Omental fat pad (tissue), 4 donors: ENCODE measurements around the gene SLC25A34.

- PRO-cap, result no peak
- RAMPAGE, long total RNA, 4 experiments, result no peak in any of the 4 experiments
These were observed 8.8 kb upstream of the SLC25A34 start for GRCh38 chr1:15727186-15727710.

DNA sequence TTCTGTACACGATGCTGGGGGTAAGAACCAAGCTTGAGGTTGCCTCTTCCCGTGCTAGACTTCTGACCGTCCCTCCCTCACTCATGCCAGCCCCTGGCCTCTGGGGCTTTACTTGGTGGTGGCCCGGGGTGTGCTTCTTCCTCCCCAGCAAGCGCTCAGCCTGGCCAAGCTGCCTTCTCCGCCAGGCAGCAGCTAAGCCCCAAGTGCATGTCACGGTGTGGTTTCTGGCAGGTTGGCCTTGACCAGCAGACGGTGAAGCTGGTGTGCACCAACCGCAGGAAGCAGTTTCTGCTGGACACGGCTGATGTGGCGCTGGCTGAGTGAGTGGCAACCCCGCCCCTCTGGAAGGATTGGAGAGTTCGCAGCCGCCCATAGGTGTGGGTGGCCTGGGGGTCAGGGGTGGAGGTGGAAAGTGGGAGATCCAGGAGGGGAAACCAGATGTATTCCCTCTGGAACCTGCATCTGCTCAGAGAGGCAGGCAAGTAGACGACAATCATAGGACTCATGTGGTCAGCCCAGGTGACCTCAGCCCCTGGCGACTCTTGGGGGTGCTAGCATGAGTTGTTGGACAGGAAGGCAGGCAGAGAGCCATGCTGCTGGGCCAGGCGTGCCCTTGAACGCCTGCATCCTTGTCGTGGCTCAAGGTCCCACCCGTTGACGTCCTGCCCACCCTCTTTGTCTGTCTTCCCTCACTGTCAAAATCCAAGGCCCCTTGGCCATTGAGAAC lies 7.0 kb upstream of the SLC25A34 start:
- PRO-cap, result no peak
- RAMPAGE, long total RNA, 4 experiments, result no peak in any of the 4 experiments

DNA sequence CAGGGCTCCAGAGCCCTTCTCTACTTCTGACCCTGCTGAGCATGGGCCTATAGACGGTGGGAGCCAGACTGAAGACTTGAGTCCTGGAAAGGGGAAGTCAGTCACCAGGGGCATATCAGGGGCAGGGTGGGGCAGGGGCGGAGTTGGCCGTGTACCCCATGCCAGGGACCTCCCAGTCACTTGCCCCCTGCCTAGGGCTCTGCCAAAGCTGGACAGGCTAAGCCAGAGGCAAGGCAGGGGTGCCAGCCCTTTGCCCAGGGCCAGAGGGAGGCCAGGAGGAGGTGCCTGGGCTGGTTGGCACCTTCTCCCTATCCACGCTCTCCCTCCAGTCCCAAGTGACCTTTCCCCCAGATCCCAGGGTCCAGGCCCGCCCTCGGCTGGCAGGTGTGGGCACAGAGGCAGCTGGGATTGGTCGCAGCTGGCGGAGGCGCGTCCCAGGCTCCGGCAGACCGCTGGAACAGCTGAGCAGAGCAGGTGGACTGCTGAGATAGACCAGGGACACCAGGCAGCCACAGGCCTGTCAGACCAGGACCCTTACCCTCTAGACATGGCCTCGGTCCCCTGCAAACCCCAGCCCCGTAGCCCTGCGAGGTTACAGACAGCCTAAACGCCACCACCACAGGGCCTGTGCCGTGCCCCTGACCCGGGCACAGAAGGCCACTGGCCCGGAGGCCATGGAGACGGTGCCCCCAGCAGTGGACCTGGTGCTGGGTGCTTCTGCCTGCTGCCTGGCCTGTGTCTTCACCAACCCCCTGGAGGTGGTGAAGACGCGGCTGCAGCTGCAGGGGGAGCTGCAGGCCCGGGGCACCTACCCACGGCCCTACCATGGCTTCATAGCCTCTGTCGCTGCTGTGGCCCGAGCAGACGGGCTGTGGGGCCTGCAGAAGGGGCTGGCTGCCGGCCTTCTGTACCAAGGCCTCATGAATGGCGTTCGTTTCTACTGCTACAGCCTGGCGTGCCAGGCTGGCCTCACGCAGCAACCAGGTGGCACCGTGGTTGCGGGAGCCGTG lies at the start of gene SLC25A34:
Gene SLC25A34 (plus strand): TSS at position 447 of the 1,010 bp plus-strand sequence.
- PRO-cap, result no peak
- RAMPAGE, long total RNA, 4 experiments, result no peak in any of the 4 experiments

- PRO-cap, result no peak
- RAMPAGE, long total RNA, 4 experiments, result no peak in any of the 4 experiments
These were observed 7.2 kb downstream of the TMEM82 start for GRCh38 chr1:15749220-15750096.

GRCh38 chr1:15758091-15758541 lies 479 bp upstream of the FBLIM1 start:
- PRO-cap, result no peak
- RAMPAGE, long total RNA, 4 experiments, result no peak in any of the 4 experiments

DNA sequence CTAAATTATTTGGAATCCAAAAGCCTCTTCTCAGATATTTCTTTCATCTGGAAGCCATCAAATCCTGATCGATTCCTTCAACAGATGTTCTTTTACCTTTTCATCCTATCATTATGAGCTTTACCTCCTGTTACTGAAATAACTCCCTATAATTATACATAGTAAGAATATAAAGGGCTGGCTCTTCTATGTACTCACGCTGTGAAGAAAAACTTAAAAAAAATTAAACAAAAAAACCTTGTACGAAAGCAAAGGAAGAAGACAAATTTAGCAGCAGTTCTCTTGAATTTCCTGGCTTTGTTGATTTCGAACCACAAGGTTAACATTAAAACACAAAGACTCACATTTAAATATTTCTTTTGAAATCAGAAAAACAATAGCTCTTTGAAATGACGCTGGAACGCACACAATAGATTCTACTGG lies 13.7 kb upstream of the SPEN start:
- PRO-cap, result no peak
- RAMPAGE, long total RNA, 4 experiments, result no peak in any of the 4 experiments

- PRO-cap, result no peak
- RAMPAGE, long total RNA, 4 experiments, result no peak in any of the 4 experiments
These were observed 2.8 kb upstream of the SPEN start for GRCh38 chr1:15844729-15845133.

DNA sequence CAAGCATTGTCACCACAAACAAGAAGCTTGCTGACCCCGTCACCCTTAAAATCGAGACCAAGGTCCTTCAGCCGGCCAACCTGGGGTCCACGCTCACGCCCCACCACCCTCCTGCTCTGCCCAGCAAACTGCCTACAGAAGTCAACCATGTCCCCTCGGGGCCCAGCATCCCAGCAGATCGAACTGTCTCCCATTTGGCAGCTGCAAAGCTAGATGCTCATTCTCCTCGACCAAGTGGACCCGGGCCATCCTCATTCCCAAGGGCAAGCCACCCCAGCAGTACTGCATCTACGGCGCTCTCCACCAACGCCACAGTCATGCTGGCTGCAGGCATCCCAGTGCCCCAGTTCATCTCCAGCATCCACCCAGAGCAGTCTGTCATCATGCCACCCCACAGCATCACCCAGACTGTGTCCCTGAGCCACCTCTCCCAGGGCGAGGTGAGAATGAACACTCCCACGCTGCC lies 40.8 kb downstream of the ZBTB17 start:
- PRO-cap, result no peak
- RAMPAGE, long total RNA, 4 experiments, result no peak in any of the 4 experiments

DNA sequence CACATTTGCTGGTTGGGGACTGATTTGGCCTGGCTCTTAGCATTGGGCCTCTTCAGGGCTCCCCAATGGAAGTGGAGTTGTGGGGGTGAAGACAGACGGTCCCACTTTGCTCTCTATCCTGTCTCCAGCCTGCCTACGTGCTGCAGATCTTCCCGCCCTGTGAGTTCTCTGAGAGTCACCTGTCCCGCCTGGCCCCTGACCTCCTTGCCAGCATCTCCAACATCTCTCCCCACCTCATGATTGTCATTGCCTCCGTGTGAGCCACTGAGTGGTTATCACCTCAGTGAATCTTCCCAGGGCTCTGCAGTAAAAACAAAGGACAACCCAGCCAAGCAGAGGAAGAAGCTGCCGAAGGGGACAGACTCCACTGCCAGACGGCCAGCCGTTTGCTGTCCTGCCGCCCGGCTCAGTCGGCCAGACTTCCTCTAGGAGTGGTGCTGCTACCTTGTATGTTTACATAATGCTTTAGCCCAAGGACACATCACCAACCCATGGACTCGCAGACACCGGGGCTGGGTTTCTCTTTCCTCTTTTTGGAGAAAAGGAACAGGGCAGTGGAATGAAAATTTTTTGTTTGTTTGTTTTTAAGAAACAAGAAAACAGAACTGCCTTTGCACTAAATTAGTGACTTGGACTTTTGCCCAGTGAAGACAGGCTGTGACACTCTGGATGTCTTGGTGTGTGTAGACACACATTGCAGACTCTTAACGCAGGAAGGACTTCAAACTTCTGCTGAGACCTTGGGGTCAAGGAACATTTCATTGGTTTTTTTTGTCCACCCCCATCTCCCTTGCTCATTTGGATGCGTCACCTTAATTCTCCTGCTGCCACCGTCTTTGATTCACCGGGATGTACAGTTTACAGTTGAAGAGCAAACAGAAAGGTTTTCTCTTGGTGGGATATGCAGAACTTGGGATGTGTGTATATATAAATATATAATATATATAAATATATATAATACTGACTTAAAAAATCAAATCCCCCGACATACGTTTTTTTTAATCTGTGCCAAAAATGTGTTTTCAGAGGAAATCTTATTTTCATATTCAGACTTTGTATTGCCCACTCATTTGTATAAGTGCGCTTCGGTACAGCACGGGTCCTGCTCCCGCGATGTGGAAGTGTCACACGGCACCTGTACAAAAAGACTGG lies 36.4 kb downstream of the ZBTB17 start:
- PRO-cap, result no peak
- RAMPAGE, long total RNA, 4 experiments, result no peak in any of the 4 experiments

- PRO-cap, result no peak
- RAMPAGE, long total RNA, 4 experiments, result no peak in any of the 4 experiments
These were observed 33.7 kb downstream of the ZBTB17 start for GRCh38 chr1:15941981-15942755.

DNA sequence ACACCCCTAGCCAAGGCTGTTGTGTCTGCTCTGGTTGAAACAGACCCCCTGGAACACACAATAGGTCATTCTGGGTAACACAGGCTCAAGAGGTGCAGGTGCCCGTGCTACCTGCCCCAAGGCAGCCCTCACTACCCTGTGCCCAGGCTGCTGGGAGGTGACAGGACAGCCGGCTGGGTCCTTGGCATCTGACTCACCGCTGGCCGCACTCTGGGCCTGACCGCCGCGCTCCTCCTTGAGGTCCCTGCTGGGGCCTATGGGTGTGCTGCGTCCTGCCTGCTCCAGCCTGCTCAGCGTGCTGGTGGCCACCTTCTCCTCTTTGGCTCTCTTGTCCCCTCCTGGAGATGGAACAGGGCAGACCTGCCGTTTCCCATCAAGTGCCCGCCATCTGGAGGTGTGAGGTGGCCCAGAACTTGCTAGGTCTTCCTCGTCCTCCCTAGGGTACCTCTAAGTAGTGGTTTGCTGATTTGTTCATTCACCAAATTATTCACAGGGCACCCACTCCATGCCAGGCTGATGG lies 29.9 kb downstream of the ZBTB17 start:
- PRO-cap, result no peak
- RAMPAGE, long total RNA, 4 experiments, result no peak in any of the 4 experiments

DNA sequence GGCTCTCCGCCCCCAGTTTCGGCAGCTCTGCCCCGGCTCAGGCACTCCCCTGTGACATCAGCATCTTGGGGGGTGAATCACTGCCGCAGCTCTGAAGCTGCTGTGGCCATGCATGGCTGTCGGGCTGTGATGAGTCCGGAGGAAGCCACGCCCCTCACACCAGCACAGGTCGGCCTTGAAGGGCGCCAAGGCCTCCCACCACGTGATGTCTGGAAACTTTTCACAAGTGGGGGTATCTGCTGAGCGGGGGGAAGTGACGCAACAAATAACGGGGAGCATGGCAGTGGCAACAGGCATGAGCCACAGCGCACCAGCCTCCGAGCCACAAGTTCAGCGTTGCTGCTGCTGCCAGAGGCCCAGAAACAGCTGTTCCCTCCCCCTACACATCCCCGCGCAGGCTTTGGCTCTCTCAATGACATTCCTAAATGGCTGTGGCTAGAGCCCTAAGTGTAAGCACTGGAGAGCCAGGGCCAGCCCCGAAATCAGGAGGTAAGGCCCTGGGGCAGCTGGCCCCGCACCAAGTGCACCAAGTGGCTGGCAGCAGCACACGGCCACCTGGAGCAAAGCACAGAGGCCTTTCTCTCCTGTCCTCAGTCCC lies 26.2 kb downstream of the ZBTB17 start:
- PRO-cap, result no peak
- RAMPAGE, long total RNA, 4 experiments, result no peak in any of the 4 experiments

GRCh38 chr1:16014559-16015107 lies 3.2 kb downstream of the HSPB7 start:
- PRO-cap, result no peak
- RAMPAGE, long total RNA, 4 experiments, result no peak in any of the 4 experiments

GRCh38 chr1:16019481-16020003 lies 1.7 kb upstream of the HSPB7 start:
- PRO-cap, result no peak
- RAMPAGE, long total RNA, 4 experiments, result no peak in any of the 4 experiments

GRCh38 chr1:16073016-16073363 lies 461 bp downstream of the FAM131C start:
- PRO-cap, result no peak
- RAMPAGE, long total RNA, 4 experiments, result no peak in any of the 4 experiments

DNA sequence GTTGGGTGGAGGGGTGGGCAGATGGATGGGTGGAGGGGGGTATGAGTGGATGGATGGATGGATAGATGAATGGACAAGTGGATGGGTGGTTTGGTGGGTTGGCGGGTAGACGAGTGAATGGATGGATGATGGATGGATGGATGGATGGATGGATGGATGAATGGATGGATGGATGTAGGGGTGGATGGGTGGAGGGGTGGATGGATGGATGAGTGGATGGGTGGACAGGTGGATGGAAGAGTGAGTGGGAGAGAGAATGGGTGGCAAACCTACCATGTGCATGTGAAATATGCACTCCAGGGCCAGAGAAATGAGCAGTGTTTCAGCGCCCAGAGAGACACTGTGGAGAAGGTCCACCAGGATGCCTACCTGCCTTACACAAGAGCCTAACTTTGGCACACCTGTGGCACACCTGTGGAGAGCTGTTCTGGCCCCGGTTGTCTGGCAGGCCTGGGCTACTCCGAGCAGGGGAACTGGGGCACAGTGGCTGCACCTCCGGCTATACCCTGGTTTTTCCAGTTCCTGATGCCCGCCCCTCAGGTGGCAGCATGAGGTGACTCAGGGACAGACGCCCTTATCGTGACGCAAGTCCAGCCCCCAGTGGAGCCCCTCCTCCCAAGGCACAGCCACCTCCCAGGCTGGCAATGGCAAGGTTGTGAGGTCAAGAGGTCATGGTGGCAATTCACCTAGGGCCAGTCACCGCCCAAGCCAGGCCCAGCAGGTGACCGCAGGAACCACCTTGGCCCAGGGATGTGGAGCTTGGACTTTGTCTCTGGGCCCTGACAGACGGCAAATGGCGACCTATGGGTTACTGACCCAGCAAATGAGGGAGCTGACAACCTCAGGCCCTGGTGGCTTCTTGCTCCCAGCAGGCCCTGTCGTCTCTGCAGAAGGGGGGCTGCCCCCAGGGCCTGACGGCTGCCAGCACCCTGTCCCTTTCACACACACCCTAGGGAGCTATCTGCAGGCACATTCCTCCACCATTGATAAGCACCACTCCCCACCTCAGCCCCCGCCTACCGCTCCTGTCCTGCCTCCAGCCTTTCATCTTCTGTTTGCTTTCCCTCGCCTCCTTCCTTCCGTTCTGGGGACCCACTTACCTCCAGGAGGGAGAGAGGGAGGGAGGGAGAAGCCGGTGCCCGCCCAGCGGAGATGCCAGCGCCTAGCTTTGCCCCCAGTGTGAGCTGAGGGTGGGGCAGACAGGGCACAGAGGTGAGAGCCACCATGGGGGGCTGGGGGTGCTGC lies 12.4 kb downstream of the EPHA2 start:
- PRO-cap, result no peak
- RAMPAGE, long total RNA, 4 experiments, result no peak in any of the 4 experiments

DNA sequence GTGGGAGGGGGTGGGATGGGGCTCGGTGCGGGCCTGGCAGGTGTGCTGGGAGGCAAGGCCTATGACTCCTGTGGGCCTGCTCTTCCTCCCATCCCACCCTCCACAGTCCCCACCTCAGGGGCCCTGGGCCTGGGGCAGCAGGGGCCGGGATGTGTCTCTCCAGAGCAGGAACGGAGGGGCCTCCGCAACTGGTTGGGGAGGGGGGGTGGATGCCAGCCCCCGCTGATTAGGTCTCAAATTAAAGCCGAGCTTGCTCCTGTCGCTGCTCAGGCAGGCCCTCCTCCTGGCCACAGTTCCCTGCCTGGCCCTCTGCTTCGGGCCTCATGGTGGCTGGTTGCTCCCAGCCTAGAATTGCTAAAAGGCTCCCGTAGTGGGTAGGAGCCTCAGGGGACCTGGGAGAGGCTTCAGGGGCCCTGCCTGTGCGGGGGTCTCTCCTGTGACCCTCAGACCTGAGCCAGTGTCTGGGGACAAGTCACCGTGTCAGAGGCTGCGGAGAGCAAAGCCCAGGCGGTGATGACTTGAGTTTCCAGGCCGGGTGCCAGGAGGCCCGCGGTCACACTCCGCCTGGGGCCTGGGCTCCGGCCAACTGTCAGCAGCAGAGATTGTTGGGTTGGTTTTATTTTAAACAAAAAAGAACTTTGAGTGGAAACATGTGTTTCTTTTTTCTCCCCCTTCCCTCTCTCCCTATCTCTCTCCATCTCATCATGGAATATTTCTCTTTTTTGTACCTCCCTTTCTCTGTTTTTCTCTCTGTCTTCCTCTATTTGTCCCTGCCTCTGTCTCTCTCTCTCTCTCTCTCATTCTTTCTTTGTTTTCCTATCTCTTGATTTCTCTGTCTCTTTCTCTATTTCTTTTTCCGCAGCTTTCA lies 19.9 kb upstream of the EPHA2 start:
- PRO-cap, result no peak
- RAMPAGE, long total RNA, 4 experiments, result no peak in any of the 4 experiments

GRCh38 chr1:16181596-16182268 lies 25.9 kb upstream of the EPHA2 start:
- PRO-cap, result no peak
- RAMPAGE, long total RNA, 4 experiments, result no peak in any of the 4 experiments

DNA sequence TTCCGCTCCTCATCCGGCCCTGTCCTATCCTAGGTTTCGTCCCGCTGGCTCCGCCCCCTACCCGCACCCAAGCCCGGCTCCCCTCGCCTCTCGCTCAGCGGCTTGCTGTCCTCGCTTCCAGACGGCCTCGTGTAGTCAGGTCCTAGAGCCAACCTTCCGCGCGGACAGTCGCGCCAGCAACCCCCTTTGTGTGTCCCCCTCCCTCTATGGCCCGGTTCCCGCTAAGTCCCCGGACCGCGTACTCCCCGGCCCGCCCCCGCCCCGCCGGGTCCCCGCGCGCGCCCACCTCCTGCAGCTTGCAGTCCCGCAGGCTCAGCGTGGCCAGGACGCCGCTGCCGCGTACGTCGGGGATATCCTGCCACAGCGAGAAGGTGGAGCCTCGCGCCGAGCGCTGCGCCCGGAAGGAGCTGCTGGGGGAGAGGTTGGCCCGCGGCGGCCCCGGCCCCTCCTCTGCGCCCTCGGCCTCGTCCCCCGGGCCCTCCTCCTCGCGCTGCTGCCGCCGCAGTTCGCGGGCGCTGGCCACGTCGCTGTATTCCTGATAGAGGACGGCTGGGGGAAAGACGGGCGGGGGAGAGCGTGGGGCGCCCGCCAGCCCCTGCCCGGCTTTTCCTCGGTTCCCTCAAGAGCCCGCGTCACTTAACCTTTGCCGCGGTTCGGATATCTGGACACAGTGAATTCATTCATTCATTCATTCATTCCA lies 5.6 kb downstream of the ARHGEF19 start:
- PRO-cap, result unidirectional peak, plus-strand start at position 532 of the sequence
- RAMPAGE, long total RNA, 4 experiments, result start-site peak on the minus strand in 3 of 4 experiments, centred at positions 342 to 352 of the sequence, 13 to 30 reads per replicate

GRCh38 chr1:16612288-16612885 lies 171.9 kb downstream of the NECAP2 start:
- PRO-cap, result no peak
- RAMPAGE, long total RNA, 4 experiments, result start-site peak on the plus strand in 1 of 4 experiments, at chr1:16612679-16612722 at its widest, 7 reads per replicate